Diencephalon (tissue), 2 donors: ENCODE results near the genes ADAMTS15 and GLB1L2.

- RAMPAGE, long total RNA, result no peak
These were observed 25.1 kb downstream of the ADAMTS8 start for GRCh38 chr11:130403106-130403917.

DNA sequence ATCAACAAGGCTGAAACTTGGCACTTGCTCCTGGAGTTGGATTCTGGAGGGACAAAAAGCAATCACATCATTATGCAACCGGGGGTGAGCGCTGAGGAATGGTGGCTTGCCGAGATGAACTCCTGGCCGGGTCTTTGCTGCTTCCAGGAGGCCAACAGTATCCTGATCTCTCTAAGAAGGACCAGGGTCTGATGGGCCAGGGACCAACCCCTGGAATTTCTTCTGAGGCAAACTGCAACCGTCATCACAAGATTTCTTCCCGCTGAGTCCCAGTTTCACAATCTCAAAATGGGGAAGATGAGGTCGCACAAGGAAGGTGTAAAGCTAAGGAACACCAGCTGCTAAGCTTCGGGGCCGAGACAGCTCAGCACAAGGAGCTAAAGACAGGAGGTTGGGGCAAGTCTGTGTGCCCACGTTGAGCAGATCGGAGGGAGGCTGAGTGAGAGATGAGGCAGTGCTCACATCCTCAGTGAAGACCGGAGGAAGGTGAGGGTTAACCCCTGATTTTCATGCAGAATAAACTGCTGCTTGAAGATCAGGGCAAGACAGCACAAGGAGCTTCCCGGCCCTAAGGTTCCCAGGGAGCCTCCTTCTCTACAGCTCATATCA is 7.5 kb downstream of the ADAMTS8 start:
- RAMPAGE, long total RNA, result no peak

DNA sequence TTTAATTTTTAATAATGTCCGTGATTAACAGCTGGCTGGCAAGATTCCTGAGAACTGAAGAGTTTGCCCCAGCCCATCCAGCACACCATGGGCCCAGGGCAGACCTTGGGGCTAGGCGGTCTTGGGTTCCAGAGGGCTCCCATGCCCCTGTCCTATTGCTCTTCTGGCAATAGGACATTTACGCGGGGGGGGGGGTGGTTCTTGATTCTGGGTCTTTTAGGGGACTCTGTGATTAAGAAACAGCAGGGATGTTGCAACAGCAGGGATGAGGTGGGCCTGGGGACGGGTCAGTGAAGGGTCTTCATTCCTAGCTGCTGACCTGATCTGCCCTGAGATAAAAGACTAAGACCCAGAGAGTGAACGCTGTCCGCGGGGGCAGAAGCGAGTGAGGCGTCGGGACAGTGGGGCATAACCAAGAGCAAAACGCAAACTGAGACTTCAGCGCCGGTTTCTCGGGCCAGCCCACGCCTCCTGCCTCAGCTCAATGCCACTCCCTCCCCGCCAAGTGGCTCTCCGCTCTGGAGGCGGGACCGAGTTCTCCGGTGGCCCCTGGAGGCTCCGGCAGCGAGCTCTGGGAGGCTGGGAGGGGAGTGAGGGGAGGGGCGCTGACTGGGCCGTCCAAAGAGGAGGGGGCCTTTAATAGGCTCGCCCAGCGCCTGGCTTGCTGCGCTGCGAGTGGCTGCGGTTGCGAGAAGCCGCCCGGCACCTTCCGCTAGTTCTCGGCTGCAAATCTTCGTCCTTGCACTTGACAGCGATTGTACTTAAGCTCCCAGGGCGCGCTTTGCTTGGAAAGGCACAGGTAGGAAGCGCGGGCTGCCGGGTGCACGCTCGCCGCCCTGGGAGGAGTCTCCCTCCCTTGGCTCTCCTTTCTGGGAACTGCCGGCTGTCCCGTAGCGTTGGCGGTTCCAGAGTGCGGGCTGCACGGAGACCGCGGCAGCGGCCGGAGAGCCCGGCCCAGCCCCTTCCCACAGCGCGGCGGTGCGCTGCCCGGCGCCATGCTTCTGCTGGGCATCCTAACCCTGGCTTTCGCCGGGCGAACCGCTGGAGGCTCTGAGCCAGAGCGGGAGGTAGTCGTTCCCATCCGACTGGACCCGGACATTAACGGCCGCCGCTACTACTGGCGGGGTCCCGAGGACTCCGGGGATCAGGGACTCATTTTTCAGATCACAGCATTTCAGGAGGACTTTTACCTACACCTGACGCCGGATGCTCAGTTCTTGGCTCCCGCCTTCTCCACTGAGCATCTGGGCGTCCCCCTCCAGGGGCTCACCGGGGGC is at the start of gene ADAMTS15:
Gene ADAMTS15, plus strand, starts transcription at position 667 of the 1,277 bp plus-strand sequence.
- RAMPAGE, long total RNA, result no peak

DNA sequence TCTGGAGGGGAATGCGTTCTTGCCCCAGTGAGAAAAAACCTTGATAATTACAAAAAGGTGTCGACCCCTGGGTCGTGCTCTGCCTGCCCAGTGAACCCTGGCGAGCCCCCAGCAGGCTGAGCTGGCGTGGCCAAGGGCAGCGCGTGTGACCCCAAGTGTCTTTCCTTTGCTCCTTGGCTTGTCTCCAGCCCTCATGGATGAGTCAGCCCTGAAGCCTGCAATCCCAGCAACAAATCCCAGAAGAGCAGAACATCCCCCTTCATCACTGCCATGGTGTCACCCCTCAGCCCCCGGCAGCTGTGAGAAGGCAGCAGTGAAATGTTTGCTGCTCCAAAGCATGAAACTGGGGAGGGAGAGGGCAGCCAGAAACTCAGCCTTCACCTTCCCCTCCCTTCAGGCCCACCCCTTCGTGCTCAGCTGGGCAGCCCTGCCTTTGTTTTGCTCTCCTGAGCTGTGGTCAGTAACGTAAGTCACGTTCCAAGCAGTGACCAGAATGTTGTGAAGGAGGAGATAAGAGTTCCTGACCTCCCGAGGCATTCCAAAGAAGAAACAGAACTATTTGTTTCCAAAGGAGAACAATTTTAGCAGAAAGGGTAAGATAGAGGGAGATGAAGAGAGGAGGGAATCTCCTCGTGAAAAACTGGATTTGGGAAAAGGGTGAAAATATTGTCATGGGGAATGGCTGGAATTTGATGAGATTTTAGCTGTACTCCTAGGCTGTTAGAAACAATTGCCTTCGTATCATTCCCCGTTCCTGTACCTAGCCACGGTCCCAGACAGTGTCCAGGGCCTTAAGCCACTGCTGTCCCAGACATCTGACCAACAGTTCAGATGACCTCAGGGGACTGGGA is 29.9 kb downstream of the ADAMTS15 start:
- RAMPAGE, long total RNA, result no peak

DNA sequence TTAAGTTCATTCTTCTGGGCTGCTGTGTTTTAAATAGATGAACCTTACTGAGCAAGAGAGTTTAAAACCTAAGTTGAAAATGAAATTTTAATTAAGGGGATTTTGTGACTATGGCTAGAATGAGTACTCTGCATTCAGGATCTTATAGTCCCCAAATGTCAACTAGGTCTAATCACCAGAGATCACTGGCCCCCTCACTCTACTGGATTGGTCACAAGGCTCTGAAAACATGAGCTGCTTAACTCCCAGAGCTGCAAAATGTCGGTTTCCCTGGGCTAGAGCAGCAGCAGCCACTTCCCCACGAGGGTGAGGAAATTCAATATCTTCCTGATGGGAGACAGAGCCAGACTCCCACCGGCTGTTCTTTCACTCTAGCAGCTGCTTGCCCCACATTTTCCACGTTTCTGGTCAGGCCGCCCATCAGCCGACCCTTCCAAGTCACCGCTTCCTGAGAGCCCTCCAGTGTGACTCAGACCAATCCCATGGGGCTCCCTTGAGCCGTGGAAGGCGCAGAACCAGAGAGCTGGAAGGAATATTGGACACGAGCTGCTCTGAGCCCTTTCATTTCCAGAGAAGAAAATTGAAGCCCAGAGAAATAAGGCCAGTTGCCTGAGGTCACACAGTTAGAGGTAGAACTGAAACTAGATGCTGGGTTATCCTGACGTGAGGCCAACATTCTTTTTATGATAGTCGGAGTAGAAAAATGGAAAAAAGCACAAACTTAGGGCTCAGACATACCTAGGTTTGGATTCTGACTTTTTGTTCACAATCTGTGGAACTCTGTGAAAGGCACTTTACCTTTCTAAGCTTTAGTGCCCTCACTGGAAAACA is 227.0 kb downstream of the ADAMTS15 start:
- RAMPAGE, long total RNA, result no peak

- RAMPAGE, long total RNA, result no peak
These were observed 131.4 kb upstream of the SNX19 start for GRCh38 chr11:131047691-131048123.

- RAMPAGE, long total RNA, result no peak
These were observed 79.9 kb upstream of the NTM start for GRCh38 chr11:131290558-131290794.

DNA sequence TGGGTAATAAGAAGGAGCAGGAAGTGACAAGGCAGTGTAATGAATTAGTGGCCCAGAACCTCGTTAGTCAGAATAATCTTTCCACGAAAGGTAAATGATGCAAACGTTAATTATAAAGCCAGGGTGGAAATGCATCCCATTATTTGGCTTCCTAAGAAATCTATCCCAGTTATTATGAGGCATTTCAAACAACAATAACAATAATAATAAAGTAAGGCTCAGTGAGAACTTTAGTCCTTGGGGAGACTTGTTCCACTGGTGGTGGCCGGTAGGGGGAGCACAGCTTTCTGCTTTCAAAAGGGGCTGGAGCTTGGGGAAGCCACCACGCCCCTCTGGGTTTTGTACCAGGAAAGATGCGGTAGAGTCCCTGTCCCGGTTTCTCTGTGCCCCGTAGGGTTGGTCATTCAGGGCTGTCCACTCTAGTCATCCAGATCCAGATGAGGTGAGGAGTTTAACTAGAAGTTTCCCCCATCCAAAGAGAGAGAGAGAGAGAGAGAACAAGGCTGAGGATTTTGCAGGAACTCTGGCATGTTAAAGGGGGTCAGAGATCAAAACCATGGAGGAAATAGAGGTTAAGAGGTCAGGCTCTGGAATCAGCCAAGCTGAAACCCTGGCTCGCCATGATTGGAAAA is 298.4 kb downstream of the NTM start:
- RAMPAGE, long total RNA, result no peak

DNA sequence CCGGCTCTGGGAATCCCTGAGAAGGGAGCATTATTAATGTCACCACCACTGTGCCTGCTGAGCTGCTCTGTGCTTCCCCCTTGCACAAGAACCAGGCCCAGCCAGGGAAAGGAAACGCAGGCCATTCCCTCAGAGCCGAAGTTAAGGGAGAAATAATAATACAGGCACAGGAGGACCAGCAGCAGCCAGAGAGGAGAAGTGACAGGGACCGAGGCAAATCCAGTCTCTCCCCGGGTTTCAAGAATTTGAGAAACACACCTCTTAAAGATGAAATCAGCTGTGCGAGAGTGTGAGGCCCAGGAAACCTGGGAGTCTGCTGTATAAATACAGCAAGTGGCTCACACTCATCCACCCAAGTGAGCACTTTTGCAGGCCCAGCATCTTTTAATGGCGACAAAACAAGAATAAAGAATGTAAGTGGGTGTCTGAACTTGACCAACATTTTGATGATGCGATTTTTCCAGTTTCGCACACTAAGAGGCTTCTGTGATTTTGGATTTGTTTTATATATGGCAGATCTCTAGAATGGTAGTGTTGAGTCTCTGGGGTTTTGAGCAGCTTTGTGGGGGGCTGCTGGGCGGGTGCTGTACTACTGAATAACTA is 539.3 kb downstream of the NTM start:
- RAMPAGE, long total RNA, result no peak

GRCh38 chr11:133957840-133958260 is 1.1 kb upstream of the IGSF9B start:
- RAMPAGE, long total RNA, result no peak

GRCh38 chr11:134008553-134008925 is 51.8 kb upstream of the IGSF9B start:
- RAMPAGE, long total RNA, result no peak

DNA sequence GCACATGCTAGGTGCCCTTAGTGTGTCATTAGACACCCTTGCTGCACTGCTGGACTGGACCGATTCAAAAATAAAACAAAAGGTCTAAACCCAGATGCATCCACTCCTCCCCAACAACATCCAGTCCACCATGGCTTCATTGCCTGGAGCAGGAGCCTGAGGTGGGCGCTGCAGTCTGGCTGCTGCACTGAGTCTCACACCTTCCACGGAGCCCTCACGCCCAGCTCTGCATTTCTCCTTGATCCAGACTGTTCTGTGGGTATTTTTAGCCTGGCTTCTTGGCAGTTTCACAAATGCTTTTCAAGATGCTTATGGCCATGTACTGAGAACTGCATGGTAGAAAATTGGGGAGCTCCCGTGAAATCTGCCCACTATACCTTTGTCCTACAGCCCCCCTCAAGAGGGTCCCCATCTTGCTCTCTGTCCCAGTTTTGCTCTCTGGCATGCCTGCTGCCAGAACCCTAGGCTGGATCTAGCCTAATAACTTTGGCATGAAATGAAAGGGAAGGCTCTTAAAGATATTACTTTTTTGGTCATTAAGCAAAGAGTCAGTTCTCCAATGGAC is 53.3 kb upstream of the JAM3 start:
- RAMPAGE, long total RNA, result no peak

DNA sequence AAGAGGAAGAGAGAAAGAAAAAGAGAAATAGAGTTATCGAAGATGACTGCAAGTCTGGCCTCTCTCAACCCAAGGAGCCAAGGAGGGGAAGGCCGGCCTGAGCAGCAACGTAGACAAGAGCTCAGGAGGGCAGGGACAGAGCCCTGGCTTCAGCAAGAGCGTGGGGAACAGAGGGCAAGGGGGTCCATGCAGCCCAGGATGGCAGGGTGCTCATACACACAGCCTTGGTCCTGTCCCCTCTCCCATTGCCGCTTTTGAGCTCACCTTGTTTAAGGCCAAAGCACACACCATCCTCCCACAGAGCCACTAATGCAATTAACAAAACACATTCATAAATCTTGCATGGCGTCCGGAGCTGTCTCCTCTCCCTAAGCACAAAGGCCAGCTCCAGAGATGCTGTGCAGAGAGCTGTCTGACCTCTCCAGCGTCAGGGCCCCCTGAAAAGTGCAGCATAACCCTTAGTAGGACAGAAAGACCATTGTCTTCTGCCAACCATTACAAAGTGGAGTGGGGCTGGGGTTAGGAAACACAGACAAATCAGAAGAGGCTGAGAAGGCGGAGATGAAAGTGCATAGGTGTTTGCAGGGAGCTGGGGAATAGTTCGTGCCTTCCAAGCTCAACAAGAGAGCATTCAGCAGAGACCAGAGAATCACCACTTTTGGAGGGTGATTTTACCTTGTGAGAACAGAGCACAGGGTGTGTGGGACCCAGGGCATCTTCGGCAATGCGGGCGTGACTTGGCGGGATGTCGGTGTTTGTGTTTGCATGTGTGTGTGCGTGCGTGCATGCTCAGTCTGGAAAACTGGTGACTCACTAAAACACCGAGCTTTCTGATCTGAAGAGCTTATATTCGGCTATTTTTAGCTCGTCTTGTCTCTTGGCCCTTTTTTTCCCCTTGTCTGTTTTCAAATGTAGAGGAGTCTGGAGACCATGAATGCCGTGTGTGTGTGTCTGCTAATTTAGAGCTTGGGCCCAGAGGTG is 28.2 kb upstream of the JAM3 start:
- RAMPAGE, long total RNA, result no peak

- RAMPAGE, long total RNA, result no peak
These were observed 912 bp downstream of the JAM3 start for GRCh38 chr11:134069862-134070106.

- RAMPAGE, long total RNA, result no peak
These were observed 57.4 kb downstream of the JAM3 start for GRCh38 chr11:134126215-134126798.

- RAMPAGE, long total RNA, result no peak
These were observed 69.0 kb downstream of the NCAPD3 start for GRCh38 chr11:134154455-134155393.

GRCh38 chr11:134224739-134225314 is 356 bp downstream of the VPS26B start:
- RAMPAGE, long total RNA, result no peak

- RAMPAGE, long total RNA, result no peak
These were observed 3.3 kb upstream of the GLB1L3 start for GRCh38 chr11:134272829-134273343.

DNA sequence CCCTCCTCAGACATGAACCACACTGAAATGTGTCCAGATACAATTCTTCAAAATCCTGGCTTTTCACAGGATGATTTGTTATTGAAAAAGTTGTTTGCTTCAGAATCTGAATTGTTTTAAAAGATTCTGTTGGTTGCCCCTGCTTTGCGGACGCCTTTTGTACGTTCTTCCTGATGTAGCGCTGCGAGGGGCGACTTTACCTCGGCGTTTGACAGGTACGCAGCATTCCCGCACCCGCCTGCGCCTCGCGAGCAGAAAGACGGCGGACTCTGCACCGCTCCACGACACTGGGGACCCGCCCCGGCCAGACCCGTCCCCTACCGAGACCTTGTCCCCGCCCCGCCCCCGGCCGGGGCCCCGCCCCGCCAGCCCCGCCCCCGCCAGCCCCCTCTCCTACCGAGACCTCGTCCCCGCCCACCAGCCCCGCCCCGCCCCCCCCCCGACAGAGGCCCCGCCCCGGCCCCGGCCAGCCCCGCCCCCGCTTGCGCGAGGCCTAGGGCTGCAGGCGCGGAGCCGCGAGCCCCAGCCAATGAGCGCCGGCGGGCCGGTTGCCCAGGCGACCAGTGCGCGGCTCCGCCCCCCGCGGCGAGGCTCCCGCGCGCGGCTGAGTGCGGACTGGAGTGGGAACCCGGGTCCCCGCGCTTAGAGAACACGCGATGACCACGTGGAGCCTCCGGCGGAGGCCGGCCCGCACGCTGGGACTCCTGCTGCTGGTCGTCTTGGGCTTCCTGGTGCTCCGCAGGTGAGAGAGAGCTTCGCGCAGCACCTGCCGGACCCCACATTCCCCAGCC is at the start of gene GLB1L2:
Gene GLB1L2, plus strand, starts transcription at position 583 of the 791 bp plus-strand sequence.
- RAMPAGE, long total RNA, result no peak

DNA sequence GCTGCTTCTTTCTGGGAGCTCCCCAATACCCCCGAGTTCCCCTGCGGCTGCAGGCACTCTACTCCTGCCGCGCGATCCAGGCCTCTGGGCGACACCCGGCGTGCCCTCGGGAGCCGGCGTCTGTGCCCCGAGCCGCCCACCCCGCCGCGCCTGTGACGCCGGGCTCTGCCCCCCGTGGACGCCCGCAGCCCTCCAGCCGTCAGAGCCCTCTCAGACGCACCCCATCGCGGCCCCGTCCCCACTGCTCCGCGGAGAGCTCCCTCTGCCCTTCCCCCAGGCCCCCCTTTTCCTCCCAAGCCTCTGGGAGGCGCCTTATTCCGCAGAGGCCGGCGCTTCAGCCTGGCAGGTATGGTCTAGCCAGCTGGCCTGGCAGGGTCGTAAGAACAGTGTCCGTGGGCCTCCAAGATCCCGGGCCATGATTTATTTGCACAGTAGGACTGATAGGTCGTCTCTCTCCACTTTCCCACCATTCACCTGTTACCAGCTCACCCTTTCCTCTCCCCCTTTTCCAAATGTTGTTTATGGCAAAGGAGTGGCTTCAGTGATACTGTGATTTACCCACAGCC is 558 bp downstream of the GLB1L2 start:
- RAMPAGE, long total RNA, result no peak